ENCODE data around the genes DEF6 and FKBP5.

GRCh38 chr6:35016353-35017412 is 124.5 kb downstream of the TCP11 start:
- RRBS, result no CpG with 5 or more reads among the region's 11 CpGs

GRCh38 chr6:35052520-35053433 is 88.4 kb downstream of the TCP11 start:
- RRBS, result no CpG with 5 or more reads among the region's 7 CpGs

DNA sequence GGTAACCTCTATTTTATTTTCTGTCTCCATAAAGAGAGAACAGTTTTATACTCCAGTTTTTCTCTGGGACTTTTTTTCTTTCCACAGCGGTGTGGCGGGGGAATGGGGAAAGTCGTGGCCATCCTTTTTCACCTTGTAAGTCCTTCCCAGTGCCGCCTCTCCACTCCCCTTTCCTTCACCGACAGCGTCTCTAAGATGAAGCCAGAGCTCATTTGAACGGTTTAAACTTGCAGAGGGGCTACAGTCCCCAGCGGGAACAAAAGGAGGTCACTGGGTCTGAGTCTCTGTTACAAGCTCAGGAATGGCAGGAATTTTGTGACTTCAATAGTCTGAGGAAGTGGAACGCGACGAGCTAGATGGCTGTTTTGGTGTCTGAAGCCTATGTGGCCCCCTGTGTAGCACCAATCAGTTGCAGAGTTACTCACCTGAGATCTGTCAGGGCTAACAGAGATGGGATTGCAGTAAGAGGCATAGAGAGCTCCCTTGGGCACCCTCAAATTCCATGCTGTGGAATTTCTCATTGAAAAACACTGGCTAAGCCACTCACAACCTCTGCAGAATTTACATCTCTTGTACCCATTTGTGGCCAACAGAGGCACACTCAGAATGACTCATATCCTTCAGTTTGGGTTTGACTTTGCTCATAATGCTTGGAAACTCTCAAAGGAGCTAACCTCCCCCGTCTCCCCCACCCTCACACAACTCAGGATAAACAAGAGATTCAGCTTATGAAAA is 7.0 kb upstream of the TCP11 start:
- RRBS, result no CpG with 5 or more reads among the region's 12 CpGs

DNA sequence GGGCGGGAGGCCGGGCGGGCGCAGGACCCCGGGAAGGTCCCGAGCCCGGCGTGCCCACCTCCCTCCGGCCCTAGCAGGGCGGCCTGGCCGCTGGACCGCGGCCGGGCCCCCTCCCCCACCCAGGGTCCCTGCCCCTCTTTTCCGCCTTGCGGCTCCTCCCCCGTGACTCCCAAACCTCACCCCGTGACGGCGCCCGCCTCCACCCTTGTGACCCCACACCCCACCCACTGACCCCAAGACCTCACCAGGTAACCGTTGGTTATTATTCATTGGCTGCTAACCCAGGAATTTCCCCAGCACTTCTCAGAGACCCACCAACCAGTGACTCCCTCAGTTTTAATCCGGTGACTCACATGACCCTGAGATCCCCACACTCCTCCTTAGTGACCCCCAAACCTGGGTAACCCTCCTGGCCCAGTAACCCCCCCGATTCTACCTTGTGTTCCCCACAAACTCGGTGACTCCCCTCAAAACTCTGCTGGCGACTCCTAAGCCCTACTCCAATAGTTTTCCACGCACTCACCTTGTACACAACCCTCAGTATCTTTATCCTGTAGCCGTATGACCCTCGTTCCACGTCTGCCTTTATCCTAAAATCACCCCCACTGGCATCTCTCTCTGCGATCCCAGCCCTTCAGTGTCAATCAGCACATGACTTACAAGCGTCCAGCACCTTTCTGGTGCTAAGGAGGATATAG is 493 bp downstream of the ZNF76 start:
- RRBS, result 9% methylated on average over 8 of the region's 32 CpGs

DNA sequence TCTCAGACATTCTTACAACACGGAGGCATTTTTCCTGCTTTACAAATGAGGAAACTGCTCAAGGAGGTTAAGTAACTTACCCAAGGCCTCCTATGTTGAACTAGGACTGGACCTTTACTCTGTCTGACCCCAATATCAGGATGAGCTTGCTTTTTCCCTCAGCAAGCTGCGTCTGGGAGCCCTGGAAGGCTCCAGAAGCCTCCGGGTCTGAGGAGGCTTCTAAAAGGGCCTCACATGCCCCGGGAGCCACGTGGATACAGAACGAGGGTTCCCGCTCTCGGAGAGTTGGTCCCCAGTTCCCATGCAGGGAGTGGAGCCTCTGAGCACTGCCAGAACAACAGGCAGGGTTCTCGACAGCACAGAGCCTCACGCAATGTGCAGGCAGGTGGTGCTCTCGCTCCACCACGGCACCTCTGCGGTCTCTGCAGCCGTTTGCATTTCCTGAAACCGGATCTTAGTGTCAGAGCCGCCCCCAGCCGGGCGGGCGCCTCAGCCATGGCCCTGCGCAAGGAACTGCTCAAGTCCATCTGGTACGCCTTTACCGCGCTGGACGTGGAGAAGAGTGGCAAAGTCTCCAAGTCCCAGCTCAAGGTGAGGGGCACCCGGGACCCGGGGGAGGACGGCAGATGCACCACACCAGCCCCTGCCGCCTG is at the start of gene DEF6:
Gene DEF6 (plus strand): TSS at position 457 of the 653 bp plus-strand sequence.
- RRBS, result 26% methylated on average over 2 of the region's 28 CpGs

- RRBS, result no CpG with 5 or more reads among the region's 6 CpGs
Measured at GRCh38 chr6:35302348-35303241, 5.0 kb downstream of the DEF6 start.

- RRBS, result no CpG with 5 or more reads among the region's 2 CpGs
Measured at GRCh38 chr6:35356034-35356339, 13.6 kb downstream of the PPARD start.

GRCh38 chr6:35370052-35371014 is 28.0 kb downstream of the PPARD start:
- RRBS, result no CpG with 5 or more reads among the region's 11 CpGs

- RRBS, result no CpG with 5 or more reads among the region's 5 CpGs
Measured at GRCh38 chr6:35396811-35397398, 54.5 kb downstream of the PPARD start.

DNA sequence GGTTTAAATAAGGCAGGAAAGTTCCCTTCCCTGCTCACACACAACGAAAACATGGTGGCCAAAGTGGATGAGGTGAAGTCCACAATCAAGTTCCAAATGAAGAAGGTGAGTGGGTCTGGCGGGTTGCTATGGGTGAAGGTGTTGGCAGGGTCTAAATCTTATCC is 1.9 kb downstream of the RPL10A start:
- RRBS, result no CpG with 5 or more reads among the region's 2 CpGs

DNA sequence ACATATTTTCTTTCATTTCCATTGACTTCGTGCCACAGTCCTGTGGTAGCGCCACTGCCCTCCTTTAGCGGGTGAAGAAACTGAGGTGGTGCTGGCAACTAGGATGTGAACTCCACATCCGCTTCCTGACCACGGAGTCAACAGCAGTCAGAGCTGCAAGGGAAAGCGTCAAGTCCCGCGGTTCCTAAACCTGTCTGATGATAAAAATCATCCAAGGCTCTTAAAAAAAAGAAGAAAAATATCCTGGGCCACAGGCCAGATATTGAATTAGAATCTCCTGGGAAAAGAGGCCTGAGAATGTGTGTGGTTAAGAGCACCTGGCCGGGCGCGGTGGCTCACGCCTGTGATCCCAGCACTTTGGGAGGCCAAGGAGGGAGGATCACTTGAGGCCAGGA is 10.4 kb upstream of the TULP1 start:
- RRBS, result no CpG with 5 or more reads among the region's 12 CpGs

- RRBS, result no CpG with 5 or more reads among the region's 8 CpGs
Measured at GRCh38 chr6:35568939-35569765, 56.5 kb upstream of the TULP1 start.

DNA sequence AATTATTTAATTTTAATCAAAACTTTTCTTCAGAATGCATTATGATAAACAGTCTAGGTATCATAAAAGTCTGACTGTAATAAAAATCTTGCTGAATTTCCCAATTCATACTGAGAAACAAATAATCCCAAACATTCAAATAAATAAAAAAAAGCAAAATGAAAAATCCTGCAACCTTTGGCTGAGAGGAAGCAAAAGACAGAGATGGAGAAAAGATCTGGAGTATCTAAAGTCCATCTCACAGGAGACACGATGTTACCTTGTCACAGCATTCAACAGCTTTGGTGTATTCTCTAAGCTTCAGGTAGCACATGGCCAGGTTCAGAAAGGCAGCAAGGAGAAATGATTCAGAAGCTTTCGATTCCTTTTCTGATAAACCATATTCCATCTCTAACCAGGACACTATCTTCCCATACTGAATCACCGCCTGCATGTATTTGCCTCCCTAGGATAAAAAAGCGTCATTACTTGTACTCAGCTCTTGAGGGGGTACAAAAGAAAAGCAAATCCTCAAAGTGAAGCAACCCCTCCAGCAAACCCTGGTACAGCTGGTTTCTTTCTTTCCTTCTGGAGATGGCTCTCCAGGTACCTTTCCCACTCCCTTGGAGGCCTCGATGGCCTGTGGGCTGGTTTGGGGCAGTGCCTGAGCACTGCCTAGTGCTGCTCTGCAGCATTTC is 67.2 kb upstream of the TULP1 start:
- RRBS, result no CpG with 5 or more reads among the region's 5 CpGs

- RRBS, result no CpG with 5 or more reads among the region's 10 CpGs
Measured at GRCh38 chr6:35618870-35619344, 69.8 kb downstream of the FKBP5 start.

- RRBS, result no CpG with 5 or more reads among the region's 9 CpGs
Measured at GRCh38 chr6:35654445-35655151, 34.1 kb downstream of the FKBP5 start.

GRCh38 chr6:35658255-35658723 is 30.4 kb downstream of the FKBP5 start:
- RRBS, result no CpG with 5 or more reads among the region's 6 CpGs

DNA sequence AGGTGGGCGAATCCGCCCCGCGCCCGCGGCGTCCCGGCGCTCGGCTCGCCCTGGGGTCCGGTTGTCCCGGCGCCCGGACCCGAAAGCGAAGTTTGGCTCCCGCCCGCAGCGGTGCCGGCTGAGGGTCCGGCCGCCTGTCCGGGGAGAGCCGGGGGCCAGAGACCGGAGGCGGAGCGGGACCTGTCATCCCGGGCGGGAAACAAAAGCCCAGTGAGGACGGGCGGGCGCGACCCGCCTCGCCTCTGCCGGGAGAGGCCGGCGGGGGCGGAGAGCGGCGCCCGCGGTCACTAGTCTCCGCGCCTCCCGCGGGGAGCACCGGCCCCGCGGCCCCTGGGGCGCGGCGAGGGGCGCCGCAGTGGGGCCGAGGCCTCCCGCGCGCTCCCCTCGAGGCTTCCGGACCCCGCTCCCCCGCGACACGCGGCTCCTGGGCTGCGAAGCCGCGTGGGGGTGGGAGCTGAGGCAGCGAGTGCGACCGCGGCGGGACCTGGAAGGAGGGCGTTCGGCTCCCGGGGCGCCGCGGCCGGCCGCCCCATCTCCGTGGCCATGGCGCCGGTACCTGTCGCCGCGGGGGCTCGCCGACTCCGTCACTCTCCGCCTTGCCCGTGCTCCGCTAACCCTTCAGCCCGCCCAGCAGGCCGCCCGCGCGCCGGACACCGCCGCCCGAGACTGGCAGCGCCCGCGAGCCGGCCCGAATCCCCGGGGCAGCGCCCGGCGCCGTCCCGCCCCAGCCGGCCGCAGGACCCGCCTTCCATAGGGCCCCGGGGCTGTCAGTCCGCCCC is at the start of gene FKBP5:
Gene FKBP5 (minus strand): TSS at position 668 of the 779 bp plus-strand sequence.
- RRBS, result 3% methylated on average over 75 of the region's 120 CpGs

- RRBS, result no CpG with 5 or more reads among the region's 13 CpGs
Measured at GRCh38 chr6:35720306-35720922, 16.4 kb upstream of the ARMC12 start.

- RRBS, result no CpG with 5 or more reads among the region's 3 CpGs
Measured at GRCh38 chr6:35739607-35740316, 2.9 kb downstream of the ARMC12 start.

DNA sequence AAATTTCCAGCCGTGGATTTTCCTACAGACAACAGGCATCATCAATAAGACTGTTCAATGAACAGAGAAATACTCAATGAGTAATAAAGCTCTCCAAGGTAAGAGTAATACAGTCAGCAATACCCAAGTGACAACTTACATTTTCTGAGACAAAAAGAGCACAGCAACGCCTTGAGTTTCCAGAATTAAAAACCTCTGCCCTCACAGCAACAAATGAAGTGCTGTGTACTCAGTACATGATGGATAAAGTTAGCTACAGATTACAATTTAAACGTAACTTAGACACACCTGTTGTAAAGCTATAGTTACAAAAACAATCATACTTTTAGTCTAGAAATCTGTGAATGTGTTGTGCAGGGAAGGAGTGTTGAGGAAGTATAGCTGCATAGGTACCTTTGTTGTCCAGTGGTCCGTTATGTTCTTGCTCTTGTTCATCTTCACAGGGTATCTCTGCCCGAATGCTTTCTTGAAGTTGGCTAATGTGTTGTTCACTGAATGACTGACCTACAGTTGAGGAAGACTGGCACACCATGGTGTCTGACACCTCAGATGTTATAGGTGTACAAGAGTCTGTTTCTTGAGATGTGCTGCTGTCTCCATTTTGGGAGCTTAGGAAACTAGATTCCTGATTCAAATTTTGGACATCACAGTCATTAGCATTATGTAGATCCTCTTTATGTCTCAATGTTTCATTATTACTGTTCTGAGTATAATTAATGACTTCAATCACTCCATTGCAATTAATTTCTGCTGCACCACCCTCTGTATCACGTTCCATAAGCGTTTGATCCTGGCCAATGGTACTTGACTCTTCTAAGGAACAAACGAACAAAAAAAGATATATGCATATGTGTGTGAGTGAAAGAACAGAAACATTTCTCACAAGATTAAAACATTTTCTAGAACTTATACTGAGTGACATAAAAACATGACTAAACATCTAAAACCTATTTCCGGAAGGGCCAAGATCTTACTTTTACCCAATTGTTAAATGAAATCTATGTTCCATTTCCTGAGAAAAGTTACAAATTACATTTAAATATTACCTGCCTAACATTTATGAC is 51.5 kb downstream of the SRPK1 start:
- RRBS, result no CpG with 5 or more reads among the region's 9 CpGs